Suprapubic skin (tissue), 4 donors: ENCODE data around the gene CNST.

DNA sequence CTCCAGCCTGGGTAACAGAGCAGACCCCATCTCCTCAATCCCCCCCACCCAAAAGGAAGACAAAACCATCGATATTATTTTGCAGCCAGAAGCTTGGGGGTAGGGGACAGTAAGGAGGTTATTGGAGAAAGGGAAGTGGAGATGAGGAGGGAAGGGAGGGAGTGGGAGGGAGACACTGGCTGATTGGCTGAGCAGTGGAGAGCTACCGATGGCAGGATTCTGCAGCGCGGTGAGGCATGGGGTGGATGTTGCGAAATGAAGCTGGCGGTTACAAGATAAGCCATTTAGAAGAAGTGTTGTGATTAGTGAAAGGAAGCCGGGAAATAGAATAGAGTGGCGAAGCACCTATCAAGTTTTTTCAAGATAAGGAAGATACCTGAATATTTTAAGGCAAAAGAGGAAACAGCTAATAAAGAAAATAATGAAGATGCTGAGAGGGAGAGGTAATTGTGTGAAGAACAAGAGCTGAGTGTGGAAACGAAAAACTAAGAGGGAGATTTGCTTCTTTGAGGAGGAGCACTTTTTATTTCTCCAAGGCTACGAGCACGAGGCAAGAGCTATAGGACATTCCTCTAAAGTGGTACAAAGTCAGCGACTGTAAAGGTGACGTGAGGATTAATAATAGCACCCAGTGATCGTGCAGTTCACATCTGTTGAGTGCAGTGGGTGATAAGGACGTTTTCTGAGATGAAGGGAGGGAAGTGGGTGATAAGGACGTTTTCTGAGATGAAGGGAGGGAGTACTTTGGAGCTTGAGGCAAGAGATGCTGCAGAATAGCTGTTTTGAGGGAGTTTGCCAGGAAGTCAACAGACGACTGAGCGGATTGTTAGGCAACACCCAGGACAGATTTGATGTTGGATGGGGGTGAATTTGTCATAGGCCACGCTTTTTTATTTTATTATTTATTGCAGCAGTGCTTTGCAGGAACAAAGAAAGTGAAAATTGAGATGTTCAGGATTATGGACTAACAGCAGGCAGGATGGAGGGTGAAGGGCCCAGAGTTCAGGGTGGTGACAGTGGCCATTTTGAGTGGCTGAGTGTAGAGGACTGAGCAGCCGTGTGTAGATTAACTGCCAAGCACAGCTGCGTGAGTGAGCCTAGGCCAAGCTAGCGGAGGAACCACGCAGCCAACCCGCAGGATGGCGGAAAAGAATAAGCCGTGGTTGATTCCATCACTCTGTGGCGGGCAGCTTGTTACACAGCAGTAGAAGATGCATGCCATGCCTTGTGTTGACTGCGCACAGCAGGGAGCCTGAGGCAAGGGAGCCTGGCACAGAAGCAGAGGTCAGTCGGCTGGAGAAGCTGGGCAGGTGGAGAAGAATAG is 82.3 kb downstream of the EFCAB2 start:
- PRO-cap = no peak
- RAMPAGE, long total RNA, 4 experiments = no peak in any of the 4 experiments

DNA sequence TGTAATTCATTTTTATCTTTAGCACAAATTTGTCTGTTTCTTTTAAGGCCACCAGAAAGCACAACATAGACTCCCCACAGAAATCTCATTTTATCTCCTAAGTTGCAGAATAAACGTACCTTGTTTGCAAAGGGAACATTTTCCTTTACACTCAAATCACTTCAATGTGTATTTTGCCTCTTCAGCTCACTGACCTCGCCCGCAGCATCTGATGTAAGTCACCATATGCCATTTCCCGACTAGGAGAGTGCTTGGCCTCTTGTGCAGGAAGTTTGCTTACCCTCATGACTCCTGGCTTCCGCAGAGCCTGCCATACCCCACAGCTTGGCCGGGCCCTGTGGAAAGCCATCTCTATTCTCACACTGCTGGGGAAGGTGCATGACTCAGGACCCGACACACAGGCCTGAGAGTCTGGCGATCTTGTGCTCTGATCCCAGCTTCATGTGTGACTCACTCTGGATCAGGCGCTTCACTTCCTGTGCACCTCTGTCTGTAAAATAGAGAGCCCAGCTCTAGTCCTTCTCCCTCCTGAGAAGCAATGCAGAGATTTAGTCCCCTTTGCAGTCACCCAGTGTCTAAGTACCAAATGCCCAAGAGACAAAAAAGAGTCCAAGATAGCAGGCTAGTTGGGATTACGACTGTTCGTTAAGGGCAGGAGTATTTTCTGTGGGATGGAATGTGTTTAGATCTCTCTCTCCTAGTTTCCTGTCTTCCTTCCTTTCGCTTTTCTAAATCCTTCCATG is 63.0 kb upstream of the KIF26B start:
- PRO-cap = no peak
- RAMPAGE, long total RNA, 4 experiments = no peak in any of the 4 experiments

DNA sequence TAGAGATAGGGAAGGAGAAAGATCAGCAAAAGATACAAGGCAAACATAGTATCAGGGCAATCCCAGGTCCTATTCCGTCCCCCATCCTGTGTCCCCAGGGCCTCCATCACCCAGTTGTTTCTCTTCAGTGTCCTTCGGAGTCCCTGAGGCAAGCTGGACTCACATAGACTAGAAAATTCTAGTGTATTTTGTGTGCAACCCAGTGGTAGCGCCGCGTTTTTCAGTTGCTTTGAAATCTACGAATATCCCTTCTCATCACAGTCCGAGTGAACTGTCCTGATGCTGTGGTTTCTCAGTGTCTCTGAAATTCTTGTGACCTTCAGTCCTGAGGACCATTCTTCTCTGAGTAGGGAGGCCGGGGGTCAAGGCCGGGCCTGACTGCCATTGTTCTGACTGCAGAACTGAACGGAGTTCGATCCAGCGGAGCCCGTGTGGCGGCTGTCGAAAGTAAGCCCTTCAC is 56.3 kb upstream of the KIF26B start:
- PRO-cap = no peak
- RAMPAGE, long total RNA, 4 experiments = no peak in any of the 4 experiments

DNA sequence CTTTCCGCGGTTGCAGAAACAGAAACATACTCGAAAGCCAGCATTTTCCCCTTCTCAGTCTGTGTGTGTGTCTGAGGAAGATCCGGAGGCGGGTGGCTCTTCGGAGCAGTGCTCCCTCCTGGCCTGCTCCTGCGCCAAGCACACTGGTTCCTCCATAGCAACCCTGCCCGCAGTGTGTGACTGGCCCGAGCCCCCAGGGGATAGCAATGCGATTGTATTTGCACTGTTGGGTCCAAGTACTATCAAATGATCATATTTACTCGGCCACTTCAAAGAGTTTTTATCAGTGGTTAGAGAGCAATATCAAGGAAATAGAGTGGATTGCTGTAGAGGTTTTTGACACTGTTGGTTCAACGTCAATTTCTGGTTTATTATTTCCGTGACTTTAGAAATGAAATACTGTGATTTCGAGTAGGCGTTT is 2.4 kb downstream of the KIF26B start:
- PRO-cap = no peak
- RAMPAGE, long total RNA, 4 experiments = no peak in any of the 4 experiments

DNA sequence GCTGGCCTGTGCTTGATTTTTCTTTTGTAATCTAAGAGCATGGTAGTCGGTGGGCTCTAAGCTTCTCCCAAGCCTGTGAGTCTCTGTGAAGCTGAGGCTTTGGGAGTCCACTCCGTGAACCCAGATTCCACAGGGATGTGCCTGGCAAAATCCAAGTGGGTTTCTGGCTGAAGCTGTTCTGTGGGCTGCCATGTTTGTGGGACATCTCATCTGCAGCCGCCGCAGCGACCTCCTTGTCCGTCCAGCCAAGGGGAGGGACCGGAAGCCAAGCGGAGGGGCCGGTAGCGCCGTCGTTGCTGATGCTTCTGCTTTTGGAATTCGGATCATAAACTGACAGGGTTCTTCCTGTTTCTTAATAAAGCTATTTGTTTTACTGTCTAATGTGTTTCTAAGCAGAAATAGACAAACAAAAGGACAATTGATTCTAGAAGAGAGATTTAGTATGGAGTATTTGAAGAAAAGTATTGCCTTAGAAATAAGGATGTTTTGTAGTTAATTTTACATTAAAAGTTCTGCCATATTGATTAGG is 13.3 kb downstream of the KIF26B start:
- PRO-cap = no peak
- RAMPAGE, long total RNA, 4 experiments = no peak in any of the 4 experiments

- PRO-cap = no peak
- RAMPAGE, long total RNA, 4 experiments = no peak in any of the 4 experiments
Observed at GRCh38 chr1:245345422-245345824, 190.6 kb downstream of the KIF26B start.

DNA sequence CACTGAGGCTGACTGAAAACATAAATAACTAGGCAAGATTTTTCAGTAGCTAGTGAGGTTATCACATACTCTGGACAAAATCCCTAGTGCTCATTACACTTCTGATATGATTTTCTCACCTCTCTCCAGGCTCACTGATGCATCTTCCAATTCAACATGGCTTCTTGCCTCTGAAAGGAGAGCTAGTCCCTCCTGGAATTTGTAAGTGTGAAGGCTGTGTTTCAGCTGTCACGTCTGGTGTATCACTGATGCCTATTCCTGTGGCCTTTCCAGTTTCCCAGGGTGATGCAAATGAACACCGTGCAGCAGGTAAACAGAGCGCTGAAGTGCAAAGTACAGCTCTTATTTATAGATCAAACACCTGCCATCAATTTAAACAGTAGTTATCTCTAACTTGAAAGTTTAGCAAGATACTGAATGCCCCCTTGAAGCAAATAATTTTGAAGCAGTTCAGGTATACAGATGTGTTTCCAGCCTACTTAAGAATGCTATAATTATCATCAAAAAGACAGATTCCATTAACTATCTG is 656.2 kb downstream of the KIF26B start:
- PRO-cap = no peak
- RAMPAGE, long total RNA, 4 experiments = no peak in any of the 4 experiments

DNA sequence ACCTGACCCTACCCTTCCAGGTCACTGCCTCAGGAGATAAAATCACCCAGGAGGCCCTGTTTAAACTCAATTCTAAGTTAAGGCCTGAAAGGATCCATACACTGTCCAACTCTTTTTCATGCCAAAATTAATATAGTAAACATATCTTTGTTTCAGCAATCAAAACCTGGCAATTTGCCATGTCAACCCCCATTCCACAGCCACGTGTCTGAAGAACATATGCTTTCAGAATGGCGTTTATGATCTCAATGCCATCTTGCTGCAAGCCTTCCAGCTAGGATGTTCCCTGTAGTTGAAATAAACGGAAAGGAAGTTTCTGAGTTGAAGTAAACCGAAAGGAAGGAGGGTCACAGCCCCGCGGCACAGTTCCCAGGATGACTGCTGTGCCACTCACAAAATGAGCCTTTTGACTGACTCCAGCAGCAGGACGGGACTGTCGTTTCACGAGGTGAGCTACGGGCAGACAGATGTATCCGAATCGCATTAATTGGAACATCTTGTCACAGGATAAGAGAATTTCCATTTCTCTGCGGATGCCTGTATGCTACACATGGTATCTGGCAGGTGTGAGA is 471.9 kb downstream of the SMYD3 start:
- PRO-cap = no peak
- RAMPAGE, long total RNA, 4 experiments = no peak in any of the 4 experiments

GRCh38 chr1:246118493-246119306 is 388.4 kb downstream of the SMYD3 start:
- PRO-cap = no peak
- RAMPAGE, long total RNA, 4 experiments = start-site peak on the minus strand in 1 of 4 experiments, at chr1:246118968-246119172 at its widest, 8 reads per replicate

DNA sequence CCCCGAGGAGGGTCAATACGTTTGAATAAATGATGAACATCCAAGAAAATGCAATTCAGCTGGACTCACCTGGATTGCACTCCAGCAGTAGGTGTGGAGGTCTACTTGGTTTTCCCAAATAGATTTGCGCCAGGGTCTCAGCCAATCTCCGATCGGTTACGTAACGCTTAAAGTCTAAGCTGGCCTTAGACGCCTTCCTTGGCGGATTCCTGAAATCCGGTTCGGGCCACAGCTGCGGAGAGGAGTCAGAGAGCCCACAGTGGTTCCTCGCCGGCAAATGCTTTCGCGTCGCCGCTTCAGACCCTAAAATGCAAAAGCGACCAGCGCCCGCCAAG is 337 bp downstream of the TFB2M start:
- PRO-cap = unidirectional peak, plus-strand start at position 229 of the sequence
- RAMPAGE, long total RNA, 4 experiments = no peak in any of the 4 experiments

GRCh38 chr1:246566092-246567161 is at the start of gene CNST:
Gene CNST, plus strand, starts transcription at chr1:246566456.
- PRO-cap = bidirectional peak, plus-strand start at chr1:246566504, minus-strand start at chr1:246566261; unidirectional peak, minus-strand start at chr1:246566983
- RAMPAGE, long total RNA, 4 experiments = start-site peak on the plus strand in 3 of 4 experiments, at chr1:246566324-246566567 at its widest, 20 to 363 reads per replicate; start-site peak on the minus strand in 2 of 4 experiments, at chr1:246566187-246566249 at its widest, 19 to 25 reads per replicate

DNA sequence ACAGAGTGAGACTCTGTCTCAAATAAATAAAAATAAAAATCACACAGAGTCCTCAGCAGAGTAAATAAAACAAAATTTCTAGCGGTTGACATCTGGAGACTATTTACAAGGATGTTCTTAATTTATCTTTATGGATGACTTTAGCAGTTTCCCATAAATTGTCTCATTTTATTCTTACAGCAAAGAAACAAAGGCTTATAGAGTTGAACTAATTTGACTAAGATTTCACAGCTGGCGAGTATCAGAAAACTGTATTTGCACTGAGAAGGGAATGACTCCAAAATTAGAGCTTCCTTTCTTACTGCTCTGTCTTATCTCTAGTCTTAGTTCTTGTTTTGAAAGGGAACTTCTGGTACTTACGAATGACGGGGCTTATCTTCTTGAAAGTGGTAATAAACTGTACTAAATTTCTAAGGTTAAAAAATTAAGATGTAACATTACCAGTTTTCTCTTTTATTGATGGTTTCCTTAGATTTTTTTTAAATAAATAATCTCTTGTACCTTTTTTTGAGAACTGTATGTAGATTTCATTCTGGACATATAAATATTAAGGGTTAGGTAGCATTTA is 13.6 kb downstream of the CNST start:
- PRO-cap = no peak
- RAMPAGE, long total RNA, 4 experiments = no peak in any of the 4 experiments

DNA sequence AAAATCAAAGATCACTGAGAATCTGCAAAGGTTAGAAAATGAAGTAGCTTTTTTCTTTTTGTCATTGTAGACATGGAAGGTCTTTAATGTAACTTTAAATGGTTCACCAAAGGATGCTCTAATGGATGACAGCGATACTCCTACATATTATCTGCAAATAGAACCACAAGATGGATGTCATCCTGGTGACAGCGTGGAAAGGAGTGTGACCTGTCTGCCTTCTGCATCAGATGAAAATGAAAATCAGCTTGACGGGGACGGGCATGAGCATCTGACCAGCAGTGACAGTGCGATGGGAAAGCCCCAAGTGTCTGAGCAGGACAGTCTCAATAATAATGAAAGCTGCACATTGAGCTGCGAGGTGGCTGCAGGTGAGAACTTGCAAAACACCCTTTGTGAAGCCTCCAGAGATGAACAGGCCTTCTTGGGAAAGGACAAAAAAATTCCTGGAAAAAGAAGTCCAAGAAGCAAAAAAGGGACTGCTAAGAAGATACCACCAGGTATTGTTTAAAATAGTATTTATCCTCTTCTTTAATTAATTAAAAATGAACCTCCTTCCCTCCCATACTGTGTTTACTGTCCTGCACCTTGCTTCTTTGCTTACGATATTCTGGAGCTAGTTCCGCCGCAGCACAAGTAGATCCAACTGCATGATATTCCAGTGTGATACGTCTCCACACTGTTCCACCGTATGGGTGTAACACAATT is 25.3 kb downstream of the CNST start:
- PRO-cap = no peak
- RAMPAGE, long total RNA, 4 experiments = no peak in any of the 4 experiments

- PRO-cap = unidirectional peak, minus-strand start at chr1:246597408
- RAMPAGE, long total RNA, 4 experiments = no peak in any of the 4 experiments
Observed at GRCh38 chr1:246597206-246597764, 31.0 kb downstream of the CNST start.

- PRO-cap = no peak
- RAMPAGE, long total RNA, 4 experiments = no peak in any of the 4 experiments
Observed at GRCh38 chr1:246689563-246690032, 34.6 kb upstream of the SCCPDH start.

DNA sequence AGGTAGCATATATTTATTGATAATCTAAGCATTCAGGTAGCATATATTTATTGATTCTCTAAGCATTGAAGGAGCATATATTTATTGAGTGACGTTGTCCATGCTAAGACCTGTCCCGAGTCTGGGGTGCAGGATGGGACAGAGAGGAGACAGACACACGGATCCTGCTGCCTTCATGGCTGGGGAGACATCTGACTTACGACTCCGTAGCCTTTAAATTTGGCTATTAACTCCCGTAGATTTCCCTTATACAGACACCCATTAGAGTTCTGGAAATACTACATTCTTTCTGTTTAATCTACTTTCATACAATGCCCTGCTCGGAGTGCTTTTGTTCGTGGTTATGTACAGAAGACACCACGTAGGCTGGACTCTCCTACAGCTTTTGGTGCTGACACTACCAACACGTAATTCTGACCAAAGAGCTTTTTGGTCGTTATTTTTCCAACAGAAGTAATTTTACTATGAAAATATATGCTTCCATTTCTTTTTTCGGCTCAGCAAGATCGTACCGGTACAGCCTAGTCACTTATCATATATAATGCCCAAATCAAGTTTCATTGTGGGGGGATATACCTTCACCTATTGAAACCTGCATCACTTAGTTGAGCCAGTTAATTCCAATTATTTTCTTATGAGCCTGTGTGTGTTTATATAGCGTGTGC is 1.2 kb downstream of the SCCPDH start:
- PRO-cap = no peak
- RAMPAGE, long total RNA, 4 experiments = no peak in any of the 4 experiments

DNA sequence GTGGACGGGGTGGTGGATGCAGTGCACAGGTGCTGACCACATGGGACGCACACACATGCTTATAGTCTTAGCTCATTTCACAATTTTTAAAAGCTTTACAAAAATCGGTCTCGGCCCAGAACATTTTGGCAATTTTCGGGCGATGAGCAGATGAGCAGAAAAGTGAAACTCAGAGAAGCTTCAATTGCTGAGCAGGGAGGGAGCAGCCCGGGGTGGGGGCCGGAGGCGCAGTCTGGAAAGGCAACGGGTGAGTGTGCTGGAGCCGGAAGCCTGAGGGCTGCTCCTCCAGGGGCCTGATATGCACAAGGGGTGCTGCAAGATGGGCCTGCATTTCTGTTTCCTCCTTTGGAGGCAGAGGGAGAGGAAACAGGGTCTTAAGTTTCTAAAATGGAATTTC is 60.6 kb downstream of the SCCPDH start:
- PRO-cap = no peak
- RAMPAGE, long total RNA, 4 experiments = no peak in any of the 4 experiments

DNA sequence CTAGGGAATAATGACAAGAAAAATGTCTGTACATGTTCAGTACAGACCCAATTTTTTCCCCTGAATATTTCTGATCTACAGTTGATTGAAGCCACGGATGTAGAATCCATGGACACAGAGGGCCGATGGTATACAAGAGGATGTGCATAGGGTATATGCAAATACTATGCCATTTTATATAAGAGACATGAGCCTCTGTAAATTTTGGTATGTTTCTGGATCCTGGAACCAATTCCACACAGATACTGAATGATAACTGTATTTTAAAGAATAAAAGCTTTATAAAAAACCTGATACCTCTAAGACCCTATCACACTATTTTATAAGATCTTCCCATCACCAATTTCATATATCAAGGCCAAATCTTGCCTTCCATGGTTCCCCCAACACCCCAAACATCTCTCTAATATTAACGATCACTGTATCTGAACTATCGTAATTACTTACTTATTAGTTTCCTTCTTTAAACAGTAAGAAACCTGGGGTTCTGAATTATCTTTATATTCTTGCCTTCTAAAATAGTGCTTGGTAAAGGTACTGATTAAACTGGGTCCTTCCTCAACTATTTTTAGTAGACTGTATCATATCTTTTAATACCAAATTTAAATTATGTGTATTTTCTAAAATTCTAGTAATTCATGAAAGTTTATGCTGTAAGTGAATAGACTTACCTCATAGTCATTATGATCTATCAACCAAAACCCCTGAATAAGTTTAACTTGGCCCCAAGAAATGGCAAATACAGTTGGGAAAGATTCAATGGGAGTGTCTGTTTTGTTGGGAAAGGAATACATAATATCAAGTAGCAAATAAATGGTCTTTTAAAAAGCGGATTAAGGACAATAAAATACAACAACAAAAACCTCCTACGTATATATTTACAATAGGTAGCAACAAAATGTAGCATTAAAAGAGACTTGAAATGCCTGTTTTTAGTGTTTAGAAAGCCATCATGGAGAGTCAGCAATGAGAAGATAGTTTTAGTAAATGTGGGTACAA is 44.9 kb downstream of the AHCTF1 start:
- PRO-cap = no peak
- RAMPAGE, long total RNA, 4 experiments = no peak in any of the 4 experiments

GRCh38 chr1:246904579-246905158 is 27.1 kb downstream of the AHCTF1 start:
- PRO-cap = no peak
- RAMPAGE, long total RNA, 4 experiments = no peak in any of the 4 experiments

GRCh38 chr1:246961744-246962137 is 30.0 kb upstream of the AHCTF1 start:
- PRO-cap = no peak
- RAMPAGE, long total RNA, 4 experiments = no peak in any of the 4 experiments